NALM6 (cell line): ENCODE measurements around the genes OR52E2, HBB and OR52N4.

GRCh38 chr11:3155601-3155993 is 9.5 kb downstream of the OSBPL5 start:
- PRO-cap, result no peak

DNA sequence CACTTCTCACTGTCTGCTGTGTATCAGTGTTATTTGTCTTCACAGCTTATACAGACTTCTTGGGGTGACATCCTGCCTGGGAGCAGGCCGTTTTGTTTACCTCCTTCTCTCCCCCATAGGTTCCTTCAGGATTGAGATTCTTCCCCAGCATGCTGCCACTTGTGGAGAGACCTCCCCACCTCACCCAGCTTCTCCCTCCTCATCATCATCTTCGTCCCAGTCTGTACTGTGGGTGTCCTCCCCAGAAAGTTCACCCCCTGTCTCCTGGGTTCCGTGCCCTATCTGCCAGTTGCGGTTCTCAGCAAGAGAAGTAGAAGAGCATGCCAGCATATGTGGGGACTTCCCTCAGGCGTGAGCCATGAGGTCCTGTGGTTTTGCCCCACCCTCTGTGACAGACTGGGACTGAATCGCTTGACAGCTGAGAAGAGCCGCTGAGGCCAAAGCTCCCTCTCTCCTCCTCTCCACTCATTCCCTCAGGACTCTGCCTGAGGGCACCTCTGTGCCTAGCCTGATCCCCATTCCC is 27.3 kb downstream of the ART5 start:
- PRO-cap, result no peak

DNA sequence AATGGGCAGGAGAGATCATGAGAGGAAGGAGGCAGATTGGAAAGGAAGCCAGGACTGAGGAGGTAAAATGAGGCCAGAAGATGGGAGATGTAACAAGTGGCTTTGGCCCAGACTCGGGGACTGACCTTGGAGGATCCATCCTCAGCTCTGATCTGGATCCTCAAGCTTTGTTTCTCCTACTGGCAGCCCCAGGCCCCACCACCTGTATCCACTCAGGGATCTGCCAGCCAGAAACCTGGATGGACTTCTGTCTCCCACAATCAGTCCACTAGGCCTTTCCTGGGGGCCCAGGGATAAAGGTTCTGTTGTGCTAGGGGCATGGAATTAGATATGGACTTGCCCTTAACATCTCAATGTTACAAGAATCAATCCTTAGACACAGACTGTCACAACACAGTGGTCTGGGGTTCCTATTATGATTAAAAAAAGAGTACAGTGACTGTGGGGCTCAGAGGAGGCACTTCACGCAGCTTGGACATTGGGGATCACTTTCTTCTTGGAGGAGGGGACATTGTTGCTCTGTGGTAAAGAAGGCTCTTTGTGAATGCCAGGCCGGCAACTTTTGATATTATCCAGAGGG is 10.1 kb downstream of the PGAP2 start:
- PRO-cap, result no peak

- PRO-cap, result bidirectional peak, plus-strand start at chr11:3841632, minus-strand start at chr11:3841813
These were observed 716 bp upstream of the RHOG start for GRCh38 chr11:3841406-3841944.

- PRO-cap, result no peak
These were observed 22.2 kb downstream of the STIM1 start for GRCh38 chr11:3877675-3878120.

- PRO-cap, result unidirectional peak, minus-strand start at chr11:3894191
These were observed 38.7 kb downstream of the STIM1 start for GRCh38 chr11:3894004-3894772.

DNA sequence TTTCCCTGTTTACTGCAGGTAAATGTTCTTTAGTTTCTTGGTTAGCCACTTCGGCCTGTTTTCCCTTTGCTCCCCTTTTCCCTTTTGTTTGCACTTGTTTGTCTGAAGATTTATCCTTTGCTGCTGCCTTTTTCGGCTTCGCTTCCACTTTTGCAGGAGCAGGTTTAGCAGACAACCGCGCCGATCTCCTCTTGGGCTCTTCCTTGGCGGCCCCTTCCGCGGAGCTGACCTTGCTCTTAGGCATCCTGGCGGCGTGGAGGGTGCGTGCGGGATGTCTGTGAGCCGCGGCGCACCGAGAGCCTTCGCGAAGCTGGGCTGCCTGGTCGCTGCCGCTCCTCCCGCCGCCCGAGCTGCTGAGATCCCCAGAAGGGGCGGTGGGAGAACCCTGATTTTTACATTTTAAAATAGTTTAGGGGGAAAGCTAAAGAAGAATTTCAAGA is 105.4 kb upstream of the RRM1 start:
- PRO-cap, result no peak

- PRO-cap, result no peak
These were observed 96.4 kb downstream of the RRM1 start for GRCh38 chr11:4190750-4191587.

DNA sequence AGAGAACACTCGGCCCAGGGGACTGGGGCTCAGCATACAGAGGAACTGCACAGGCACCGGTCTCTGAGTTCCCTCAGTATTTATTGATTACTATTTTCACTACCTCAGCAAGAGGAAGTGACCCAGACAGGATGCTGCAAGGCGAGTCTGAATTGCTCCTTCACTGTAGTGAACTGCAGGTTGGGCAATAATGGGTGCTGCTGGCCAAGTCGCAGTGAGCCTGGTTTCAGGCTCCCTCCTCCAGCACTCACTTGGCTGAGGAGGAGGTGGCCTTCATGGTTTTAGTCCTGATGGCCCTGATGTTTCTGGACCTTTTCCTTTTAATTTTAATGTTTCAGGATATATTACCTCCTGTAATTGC is 10.4 kb downstream of the OR52K2 start:
- PRO-cap, result no peak

DNA sequence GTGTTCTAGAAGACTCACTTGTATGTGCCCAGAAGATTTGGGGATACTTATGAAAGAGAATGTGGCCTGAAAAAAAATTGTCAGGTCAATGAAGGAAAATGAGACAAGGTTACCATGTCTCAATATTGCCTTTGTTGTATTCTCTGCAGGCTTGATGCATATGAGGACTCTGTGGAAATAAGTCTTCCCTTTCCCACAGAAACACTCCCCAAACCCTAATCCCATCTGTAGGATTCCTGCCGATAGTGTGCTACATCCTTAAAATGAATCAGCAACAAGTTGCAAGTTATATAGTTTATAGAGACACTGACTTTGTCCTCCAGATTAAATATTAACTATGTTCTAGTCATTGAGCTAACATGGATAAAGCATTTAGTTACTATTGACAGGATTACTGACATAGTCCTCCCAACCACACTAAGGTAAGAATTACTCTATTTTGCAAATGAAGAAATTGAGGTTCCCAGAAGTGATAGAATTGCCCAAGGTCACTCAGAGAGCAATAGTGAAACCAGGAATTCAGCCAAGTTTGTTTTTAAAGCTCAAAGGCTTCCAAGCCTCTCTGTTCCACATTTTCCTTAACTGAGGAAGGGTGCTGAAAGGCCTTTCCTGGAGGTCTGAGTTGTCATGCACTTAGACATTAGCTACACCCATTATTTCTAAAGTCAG is 1.9 kb downstream of the OR52M1 start:
- PRO-cap, result no peak

DNA sequence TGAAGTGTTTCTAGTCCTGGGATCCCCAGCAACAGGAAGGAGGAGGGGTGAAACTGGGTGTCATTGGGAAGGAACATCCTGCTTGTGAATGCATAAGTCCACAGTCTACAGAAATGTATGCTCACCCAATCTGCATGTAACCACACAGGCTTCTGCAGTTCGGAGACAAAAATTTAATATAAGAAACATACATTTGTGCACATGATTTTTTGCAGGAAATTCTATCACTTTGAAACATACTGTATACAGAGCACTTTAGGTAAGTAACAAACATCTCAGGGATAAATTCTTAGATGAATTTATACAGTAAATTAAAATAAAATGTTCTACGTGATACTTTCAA is at the start of gene OR52E2:
TSS of gene OR52E2 (minus strand) at position 77 of the 343 bp plus-strand sequence.
- PRO-cap, result no peak

DNA sequence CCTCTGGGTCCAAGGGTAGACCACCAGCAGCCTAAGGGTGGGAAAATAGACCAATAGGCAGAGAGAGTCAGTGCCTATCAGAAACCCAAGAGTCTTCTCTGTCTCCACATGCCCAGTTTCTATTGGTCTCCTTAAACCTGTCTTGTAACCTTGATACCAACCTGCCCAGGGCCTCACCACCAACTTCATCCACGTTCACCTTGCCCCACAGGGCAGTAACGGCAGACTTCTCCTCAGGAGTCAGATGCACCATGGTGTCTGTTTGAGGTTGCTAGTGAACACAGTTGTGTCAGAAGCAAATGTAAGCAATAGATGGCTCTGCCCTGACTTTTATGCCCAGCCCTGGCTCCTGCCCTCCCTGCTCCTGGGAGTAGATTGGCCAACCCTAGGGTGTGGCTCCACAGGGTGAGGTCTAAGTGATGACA is at the start of gene HBB:
TSS of gene HBB (minus strand) at position 303 of the 425 bp plus-strand sequence.
- PRO-cap, result no peak

- PRO-cap, result no peak
These were observed 2.5 kb downstream of the HBG1 start for GRCh38 chr11:5246704-5247916.

GRCh38 chr11:5247917-5249031 is 1.4 kb downstream of the HBG1 start:
- PRO-cap, result no peak

DNA sequence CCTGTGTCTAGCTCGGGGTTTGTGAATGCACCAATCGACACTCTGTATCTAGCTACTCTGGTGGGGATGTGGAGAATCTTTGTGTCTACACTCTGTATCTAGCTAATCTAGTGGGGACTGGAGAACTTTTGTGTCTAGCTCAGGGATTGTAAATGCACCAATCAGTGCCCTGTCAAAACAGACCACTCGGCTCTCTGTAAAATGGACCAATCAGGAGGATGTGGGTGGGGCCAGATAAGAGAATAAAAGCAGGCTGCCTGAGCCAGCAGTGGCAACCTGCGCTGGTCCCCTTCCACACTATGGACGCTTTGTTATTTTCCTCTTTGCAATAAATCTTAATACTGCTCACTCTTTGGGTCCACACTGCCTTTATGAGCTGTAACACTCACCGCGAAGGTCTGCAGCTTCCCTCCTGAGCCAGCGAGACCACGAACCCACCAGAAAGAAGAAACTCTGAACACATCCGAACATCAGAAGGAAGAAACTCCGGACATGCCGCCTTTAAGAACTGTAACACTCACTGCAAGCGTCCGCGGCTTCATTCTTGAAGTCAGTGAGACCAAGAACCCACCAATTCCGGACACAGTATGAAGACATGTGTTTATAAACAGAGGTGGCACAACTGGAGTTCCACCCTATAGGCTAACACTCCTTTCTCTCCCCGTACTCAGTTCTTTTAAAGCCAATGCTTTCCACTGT is 1.1 kb downstream of the TRIM5 start:
- PRO-cap, result unidirectional peak, plus-strand start at position 271 of the sequence

DNA sequence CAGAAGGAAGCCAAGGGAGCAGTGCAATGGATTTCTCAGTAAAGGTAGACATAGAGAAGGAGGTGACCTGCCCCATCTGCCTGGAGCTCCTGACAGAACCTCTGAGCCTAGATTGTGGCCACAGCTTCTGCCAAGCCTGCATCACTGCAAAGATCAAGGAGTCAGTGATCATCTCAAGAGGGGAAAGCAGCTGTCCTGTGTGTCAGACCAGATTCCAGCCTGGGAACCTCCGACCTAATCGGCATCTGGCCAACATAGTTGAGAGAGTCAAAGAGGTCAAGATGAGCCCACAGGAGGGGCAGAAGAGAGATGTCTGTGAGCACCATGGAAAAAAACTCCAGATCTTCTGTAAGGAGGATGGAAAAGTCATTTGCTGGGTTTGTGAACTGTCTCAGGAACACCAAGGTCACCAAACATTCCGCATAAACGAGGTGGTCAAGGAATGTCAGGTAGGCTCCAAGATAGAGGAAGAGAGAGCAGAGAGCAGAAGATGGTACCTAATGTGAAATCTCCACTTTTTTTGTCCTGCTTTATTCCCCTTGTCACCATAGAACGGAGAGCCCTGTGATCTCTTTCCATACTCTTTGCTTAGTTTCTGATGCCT is 6.7 kb downstream of the TRIM22 start:
- PRO-cap, result no peak

GRCh38 chr11:5753914-5754407 is at the start of gene OR52N4:
Gene OR52N4 (plus strand): TSS chr11:5754243.
- PRO-cap, result no peak

GRCh38 chr11:5815636-5816064 is 6.9 kb downstream of the OR52N2 start:
- PRO-cap, result no peak

DNA sequence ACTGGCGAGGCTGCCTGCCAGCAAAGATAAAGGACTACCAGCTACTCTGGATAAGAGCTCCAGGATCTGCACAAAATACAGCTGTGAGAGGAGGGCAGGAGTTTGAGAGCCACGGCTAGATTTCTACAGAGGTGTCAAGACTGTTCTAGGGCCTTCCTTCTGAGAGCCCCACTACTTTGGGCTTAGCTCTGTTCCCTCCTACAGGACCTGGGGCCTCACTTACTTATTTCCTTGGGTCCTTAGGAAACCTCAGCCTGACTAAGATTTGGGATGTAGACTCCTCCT is 9.7 kb upstream of the CCKBR start:
- PRO-cap, result no peak

DNA sequence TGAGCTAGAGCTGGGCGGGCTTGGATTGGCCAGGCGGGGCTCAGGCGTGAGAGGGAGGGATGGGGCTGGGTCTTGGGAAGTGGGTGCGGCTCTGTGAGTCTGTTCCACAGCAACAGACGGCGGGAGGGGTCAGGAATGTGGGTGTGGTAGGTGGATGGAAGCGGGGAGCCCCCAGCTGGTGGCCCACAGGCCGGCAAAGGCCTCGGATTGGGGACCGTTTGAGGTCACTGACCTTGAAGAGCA is 519 bp downstream of the CAVIN3 start:
- PRO-cap, result no peak